Duodenum (tissue), 1 donor: ENCODE results near the gene RPL13.

DNA sequence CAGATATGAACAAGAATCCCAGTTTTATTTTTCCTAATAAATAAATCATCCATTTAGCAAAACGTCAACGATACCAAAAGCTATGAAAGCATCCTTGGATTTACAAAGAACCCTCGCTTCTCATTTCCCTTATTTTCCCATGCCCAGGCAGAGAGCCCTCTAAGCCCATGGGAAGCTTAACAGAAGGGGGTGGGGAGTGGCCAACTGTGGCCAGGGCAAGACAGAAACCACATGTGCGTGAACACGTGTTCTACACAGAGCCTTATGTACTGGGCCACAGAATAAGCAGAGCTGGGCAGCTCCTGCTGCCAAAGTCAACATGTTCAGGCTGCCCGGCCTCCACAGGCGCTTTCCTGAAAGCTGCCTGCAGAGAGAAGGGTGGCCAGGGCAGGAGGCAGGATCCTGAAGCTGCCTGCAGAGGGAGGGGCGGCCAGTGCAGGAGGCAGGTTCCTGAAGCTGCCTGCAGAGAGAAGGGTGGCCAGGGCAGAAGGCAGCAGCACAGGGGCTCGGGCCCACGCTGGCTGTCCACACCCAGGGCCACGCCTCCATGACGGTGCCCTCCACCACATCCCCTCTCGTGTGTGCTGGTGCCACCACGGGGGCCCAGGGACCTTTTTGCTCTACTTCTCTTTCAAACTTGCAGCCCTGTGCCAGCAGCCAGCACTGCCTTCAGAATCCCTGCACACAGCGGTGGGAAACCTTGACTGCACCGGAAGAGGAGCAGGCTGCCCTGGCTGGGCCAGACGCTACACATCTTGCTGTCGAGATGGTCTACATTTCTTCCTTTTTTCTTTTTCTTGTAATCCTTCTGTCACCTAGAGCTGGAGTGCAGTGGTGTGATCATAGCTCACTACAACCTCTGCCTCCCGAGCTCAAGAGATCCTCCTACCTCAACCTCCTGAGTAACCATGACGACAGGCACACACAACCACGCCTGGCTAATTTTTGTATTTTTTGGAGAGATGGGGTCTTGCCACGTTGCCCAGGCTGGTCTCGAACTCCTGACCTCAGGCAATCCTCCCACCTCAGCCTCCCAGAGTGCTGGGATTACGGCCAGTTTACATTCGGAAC lies 79.4 kb downstream of the ANKRD11 start:
- PRO-cap = no peak

DNA sequence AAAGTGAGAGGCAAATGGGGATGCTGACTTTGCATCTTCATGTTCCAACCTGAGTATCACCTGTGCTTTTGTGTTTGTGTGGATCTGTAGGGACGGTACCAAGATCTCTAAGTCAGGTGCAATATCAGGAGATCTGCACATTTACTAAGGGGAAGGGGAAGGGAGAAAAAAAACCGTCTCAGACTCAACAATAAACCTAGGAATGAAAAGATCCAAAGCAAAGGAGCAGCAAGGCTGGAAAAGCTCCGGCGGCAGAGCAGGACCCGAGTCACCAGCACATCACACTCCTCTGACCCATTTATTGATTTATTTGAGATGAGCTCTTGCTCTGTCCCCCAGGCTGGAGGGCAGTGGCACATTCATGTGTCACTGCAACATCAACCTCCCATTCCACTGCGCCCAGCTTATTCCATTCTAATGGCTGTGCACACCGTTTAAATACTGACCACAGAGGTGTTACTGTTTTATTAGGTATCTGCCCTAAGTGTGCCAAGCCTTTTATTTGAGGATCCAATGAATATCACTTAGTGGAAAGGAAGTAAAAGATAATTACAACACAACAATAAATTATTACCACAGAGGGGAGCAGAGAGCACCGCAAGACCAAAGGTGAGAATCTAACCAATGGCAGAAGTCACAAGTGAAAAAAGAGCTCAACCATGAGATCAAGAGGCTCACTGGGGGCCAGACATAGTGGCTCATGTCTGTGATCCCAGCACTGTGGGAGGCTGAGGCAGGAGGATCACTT lies 18.0 kb downstream of the ANKRD11 start:
- PRO-cap = no peak

DNA sequence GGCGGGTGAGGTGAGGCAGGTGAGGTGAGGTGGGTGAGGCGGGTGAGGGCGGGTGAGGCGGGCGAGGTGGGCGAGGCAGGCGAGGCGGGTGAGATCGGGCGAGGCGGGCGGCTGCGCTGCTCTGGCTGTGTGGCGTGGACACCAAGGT lies 24.0 kb upstream of the RPL13 start:
- PRO-cap = bidirectional peak, plus-strand start at position 91 of the sequence, minus-strand start outside the sequence

GRCh38 chr16:89560624-89560880 lies at the start of gene RPL13:
Gene RPL13 (plus strand): TSS chr16:89560682.
- PRO-cap = bidirectional peak, plus-strand start at chr16:89560708, minus-strand start at chr16:89560537

DNA sequence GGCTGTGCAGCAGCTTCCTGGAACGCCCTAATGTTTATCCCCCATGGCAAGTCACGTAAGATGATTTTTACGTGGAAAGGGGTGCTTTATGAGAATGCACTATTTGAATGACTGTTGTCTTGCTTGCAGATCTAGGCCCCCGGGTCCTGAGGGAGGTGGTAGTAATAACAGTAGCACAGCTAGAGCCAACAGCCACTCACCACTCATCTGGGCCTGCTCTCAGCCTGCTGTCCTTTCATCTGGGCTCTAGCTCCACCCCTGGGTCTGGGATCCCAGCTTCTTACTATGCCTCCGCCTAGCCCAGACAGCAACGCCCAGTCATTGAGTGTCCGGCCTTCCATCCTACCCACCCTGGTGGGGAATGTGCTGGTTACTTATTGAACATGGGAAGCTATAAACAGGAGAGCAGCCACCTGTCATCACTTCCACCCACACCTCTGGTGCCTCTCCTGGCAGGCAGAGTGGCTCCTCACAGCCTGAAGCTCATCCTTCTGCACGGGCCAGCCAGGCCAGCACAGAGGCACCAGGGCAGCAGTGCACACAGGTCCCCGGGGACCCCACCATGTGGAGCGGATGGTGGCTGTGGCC lies 16.5 kb downstream of the DPEP1 start:
- PRO-cap = bidirectional peak, plus-strand start at position 422 of the sequence, minus-strand start at position 241 of the sequence

- PRO-cap = no peak
These were observed 7.1 kb downstream of the SPATA2L start for GRCh38 chr16:89694313-89694847.

GRCh38 chr16:89707076-89707512 lies 5.6 kb upstream of the SPATA2L start:
- PRO-cap = no peak

GRCh38 chr16:89712171-89712968 lies 8.3 kb downstream of the VPS9D1 start:
- PRO-cap = no peak

DNA sequence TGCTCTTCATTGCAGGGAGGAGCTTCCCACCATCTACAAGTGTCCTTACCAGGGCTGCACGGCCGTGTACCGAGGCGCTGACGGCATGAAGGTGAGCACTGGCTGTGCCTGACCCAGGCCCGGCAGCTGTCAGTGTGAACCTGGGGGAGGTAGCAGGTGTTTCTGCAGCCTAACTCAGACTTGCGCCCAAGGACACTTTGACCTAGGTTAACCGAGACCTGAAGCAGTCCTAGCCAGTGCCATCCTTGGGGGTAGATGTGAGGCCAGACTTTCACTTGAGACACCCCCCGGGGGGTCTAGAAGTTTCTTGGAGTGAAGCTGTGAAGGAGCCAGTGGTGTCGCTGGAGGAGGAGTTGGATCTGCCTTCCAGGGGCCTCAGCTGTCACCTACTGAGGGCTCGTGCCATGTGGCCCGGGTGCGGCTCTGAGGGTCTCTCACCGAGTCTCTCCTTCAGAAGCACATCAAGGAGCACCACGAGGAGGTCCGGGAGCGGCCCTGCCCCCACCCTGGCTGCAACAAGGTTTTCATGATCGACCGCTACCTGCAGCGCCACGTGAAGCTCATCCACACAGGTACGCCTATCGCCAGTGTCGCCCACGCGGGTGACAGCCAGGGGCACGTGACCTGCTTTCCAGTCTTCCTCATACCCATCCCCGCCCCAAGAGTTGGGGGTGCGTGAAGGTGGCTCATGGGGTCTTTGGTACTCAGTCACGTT lies 12.3 kb downstream of the ZNF276 start:
- PRO-cap = no peak

DNA sequence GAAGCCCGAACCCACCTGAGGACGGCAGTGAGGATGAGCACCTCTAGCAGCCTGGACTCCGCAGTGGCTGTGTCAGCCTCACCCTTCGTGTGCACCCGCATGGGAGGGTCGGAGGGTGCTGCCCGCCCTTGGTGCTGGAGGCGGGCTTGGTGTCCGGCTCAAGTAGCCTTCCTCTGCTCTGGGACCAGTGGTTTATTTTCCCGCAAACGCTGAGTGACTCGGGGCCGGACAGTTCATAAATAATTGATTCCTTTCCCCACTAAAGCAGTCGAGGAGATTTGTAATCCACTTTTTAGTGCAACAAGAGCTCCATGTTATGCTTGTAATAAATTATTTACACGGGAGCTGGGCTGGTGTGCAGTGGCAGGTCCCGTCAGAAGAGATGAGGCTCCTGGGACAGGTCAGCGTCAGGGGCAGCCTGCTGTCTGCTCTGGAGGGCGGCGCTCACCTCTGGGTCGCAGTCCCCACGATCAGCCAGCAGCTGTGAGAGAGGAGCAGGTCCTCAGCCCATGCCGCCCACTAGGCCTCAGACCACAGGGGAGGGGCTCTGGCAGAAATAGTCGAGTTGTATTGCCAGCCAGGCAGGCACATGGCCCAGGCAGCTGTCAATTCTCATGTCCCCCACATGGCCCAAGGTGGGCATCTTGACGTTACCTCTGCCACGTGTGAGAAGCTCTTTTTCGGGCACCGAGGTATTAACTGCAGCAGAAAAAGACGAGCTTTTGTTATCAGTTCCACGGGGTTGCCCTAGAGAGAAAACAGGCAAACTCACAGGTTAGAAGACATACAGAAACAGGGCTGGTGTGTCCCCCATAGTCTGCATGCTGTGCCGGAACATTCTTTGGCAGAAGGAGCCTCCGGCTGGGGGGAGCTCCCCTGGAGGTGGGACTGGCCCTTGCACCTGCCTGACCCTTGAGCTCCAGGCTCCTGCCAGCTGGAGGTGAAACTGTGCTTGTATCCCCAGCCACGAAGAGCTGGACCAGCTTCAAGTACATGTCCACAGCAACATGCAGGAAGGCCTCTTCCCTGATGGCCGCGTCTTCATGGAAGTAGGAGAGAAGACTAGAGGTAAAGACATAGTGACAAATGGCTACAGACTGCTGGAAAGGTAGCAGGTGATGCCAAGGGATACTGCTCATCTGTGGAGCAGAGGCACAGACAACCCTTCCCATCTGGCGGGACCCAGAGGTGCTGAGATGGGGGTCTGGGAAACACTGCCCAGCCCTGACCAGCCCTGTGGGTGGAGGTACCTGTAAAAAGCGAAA lies 17.3 kb downstream of the ZNF276 start:
- PRO-cap = no peak

DNA sequence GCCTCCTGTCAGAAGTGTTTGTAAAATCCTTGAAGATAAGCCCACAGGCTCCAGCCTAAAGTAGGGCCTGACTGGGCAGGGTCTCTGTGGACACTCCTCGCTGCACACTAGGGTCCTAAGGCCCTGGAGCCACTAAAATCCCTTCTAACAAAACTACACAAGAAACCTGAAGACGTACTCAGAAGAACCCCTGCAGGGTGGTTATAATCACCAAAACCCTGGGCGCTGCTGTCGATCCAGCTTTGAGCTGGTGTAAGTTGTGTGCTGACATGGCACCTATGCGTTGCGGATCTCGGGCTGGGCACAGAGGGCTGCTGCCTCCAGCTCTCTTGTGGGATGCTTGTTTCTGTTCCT lies 19.8 kb downstream of the ZNF276 start:
- PRO-cap = no peak

DNA sequence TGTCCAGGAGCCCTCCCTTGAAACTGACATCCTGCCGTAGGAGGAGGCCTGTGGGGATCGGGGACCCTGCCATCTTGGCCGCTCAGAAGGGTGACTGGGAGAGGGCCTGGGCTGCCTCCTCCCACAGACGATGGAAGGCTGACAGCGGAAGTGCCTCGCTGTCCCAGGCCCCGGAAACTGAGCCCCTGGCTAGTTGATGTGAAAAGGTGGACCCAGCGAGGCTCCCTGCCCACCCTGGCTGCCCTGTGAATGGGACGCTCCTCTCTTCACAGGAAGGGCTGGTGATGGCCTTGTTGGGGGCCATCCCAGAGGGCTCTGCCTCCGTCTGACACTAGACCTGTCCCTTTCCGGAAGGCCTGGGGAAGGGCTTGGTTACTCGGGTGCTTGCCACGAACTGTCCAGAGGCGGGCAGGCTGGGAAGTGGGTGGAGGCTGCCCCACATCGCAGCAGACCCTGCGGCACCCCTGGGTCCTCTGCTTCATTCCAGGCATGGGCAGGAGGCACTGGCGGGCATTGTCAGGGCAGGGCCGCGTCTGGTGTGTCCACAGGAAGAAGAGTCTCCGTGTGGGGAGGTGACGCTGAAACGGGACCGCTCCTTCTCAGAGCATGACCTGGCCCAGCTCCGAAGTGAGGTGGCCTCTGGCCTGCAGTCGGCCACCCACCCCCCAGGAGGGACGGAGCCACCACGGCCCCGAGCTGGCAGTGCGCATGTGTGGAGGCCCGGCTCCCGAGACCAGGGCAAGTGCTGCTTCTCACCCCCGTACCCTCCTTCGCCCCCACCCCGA lies 14.6 kb upstream of the TCF25 start:
- PRO-cap = no peak

- PRO-cap = no peak
These were observed 18.7 kb downstream of the TCF25 start for GRCh38 chr16:89892134-89892533.

DNA sequence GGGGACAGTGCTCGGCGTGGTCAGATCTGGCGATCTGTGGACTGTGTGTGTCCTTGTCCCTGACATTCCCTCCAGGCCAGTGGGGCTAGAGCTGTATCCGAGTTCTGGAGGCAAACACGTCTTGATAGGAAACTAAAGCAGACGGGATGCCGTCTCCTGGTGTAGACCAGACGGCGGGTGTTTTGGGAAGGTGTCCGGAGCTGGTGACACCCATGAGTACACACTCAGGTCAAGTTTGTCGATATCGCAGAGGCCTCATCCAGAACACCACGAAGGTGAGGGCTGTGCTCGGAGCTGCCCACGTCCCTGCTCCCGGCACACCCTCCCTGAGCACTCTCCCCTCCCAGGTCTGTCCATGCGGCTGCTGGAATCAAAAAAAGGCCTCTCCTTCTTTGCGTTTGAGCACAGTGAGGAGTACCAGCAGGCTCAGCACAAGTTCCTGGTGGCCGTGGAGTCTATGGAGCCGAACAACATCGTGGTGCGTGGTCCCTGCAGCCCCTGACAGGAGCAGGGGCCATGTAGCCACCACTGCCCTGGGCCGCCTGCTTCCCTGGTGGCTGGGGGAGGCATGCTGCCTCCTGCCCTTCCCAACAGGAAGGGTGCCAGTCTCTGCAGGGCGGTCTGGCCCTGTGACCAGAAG lies 20.1 kb downstream of the TCF25 start:
- PRO-cap = no peak

- PRO-cap = no peak
These were observed 9.1 kb upstream of the MC1R start for GRCh38 chr16:89909659-89909937.

DNA sequence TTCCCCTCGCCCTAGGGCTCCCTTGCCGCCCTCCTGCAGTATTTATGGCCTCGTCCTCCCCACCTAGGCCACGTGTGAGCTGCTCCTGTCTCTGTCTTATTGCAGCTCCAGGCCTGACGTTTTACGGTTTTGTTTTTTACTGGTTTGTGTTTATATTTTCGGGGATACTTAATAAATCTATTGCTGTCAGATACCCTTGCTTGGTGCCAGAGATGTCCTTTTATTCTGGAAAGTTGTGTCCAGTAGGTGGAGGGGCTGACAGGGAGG lies 12.7 kb downstream of the TUBB3 start:
- PRO-cap = no peak

DNA sequence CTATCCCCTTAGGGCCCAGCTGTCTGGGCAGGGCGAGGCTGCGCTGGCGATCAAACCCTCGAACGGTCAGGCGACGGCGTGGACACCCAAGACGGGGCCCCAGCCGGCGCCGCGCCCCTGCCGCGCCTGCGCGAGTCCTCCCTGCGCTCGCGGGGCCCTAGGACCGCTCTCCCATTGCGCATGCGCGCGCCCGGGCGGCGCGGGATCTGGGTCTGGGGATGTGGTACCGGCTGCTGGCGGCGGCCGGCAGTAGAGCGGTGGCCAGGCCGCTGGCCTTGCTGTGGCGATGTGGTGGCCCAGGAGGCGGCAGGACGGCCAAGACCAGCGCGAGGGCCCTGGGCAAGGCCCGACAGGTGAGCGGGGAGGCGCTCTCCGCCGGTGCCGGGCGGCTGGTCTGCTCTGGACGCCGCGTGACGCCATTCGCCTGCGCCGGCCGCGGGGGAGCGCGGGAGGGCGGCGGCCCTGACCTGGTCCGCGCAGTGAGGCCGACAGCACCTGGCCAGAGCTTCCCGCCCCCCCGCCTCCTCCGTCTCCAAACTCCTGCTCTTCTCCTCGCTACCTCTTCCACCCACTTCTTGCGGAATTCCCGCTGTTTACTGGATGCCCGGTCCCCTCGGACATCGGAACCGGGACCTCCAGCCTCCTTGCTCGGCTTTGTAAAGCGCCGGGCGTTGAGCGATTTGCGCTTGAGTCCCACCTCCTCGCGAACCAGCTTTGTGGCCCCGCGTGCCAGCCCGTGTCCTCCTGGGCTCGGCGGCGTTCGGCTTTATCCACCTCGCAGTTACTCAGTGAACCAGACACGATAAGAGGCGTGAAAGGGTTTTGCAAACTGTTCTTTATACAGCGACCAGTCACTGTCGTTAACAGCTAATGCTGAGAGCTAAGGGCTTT lies 24.1 kb downstream of the DEF8 start:
- PRO-cap = bidirectional peak, plus-strand start at position 202 of the sequence, minus-strand start at position 64 of the sequence

- PRO-cap = no peak
These were observed 24.8 kb downstream of the DEF8 start for GRCh38 chr16:89973304-89973850.

DNA sequence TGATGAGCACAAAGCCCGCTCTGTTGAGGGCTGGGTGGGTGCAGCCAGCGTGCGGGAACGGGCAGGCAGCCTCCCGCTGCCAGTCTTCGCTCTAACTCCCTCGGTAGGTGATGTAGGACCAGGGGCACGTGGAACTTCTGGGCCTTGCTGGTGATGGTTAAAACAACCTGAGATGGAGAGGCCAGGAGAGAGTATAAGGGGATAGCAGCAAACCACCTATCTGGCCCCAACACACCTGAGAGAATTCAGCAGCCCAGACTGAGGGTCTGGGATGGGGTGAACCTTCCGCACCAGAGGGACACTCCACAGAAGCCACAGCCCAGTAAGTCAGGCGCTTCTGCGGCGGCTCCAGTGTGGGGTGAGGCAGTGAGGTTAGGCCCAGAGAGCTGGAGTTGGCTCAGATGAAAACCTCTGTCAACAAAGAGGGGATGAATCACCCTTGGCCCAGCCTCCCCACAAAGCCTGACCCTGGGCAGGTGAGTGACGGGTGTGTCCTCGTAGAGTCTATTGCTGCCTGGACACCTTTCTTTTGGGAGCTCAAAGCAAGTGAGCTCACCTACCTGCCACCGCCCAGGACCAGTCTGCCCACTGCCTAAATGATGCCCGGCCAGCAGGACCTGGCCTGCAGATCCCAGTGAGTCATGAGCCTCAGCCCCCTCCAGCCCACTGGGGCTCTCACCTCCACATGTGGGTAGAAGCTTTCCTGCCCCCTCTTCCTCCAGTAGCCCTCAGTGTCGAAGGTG lies 21.5 kb downstream of the GAS8 start:
- PRO-cap = no peak